ENCODE measurements around a stretch of chr9.

- PRO-cap, result no peak
These were observed 21.1 kb downstream of the RFK start for GRCh38 chr9:76373021-76373538.

GRCh38 chr9:76395392-76395847 lies 1.2 kb upstream of the RFK start:
- PRO-cap, result no peak

DNA sequence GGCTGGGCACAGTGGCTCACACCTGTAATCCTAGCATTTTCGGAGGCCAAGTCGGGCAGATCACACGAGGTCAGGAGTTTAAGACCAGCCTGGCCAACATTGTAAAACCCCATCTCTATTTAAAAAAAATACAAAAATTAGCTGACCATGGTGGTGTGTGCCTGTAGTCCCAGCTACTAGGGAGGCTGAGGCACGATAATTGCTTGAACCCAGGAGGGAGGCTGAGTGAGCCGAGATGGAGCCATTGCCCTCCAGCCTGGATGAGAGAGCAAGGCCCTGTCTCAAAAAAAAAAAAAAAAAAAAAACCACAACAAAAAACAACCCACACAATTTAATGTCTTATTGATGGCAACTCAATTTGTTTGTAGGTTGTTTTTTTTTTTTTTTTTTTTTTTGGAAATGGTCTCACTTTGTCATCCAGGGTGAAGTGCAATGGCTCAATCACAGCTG lies 27.1 kb upstream of the RFK start:
- PRO-cap, result unidirectional peak, plus-strand start at position 224 of the sequence

- PRO-cap, result no peak
These were observed 1.4 kb downstream of the GCNT1 start for GRCh38 chr9:76460550-76460671.

GRCh38 chr9:76571721-76572165 lies 112.8 kb downstream of the GCNT1 start:
- PRO-cap, result no peak

- PRO-cap, result no peak
These were observed 771 bp downstream of the PRUNE2 start for GRCh38 chr9:76905078-76905608.

DNA sequence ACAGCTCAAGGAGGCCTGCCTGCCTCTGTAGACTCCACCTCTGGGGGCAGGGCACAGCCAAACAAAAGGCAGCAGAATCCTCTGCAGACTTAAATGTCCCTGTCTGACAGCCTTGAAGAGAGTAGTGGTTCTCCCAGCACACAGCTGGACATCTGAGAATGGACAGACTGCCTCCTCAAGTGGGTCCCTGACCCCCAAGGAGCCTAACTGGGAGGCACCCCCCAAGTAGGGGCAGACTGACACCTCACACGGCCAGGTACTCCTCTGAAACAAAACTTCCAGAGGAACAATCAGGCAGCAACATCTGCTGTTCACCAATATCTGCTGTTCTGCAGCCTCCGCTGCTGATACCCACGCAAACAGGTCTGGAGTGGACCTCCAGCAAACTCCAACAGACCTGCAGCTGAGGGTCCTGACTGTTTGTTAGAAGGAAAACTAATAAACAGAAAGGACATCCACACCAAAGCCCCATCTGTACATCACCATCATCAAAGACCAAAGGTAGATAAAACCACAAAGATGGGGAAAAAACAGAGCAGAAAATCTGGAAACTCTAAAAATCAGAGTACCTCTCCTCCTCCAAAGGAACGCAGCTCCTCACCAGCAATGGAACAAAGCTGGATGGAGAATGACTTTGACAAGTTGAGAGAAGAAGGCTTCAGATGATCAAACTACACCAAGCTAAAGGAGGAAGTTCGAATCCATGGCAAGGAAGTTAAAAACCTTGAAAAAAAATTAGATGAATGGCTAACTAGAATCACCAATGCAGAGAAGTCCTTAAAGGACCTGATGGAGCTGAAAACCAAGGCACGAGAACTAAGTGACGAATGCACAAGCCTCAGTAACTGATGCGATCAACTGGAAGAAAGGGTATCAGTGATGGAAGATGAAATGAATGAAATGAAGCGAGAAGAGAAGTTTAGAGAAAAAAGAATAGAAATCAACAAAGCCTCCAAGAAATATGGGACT lies 231.8 kb downstream of the VPS13A start:
- PRO-cap, result no peak

GRCh38 chr9:77735137-77735967 lies 87.2 kb upstream of the GNA14 start:
- PRO-cap, result no peak

GRCh38 chr9:77858541-77859544 lies 172.8 kb downstream of the GNAQ start:
- PRO-cap, result no peak

DNA sequence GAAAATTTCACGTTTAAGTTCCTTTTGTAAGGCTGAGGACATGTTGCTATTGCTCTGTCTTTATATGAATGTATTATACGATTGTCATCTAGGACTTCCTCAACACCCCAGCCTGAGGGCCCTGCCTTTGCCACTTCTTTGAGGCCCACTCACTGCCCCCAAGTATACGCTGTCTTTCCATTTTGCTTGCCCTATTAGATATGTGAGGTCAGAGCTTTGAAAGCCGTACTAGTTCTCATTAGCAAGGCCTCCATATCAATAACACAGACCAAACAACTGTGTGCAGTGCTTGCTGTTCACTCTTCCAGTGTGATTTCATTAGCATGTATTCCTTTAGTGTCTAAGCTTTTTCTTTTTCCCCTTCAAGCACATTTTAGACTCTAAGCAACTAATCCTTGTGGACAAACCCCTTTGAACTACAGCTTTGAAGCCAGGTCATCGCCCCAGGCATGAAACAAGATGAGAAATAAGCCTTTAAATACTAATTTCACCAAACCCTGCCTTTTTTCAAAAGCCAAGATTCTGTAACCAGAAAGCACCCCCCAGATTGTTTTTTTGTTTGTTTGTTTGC lies 140.0 kb downstream of the GNAQ start:
- PRO-cap, result no peak

DNA sequence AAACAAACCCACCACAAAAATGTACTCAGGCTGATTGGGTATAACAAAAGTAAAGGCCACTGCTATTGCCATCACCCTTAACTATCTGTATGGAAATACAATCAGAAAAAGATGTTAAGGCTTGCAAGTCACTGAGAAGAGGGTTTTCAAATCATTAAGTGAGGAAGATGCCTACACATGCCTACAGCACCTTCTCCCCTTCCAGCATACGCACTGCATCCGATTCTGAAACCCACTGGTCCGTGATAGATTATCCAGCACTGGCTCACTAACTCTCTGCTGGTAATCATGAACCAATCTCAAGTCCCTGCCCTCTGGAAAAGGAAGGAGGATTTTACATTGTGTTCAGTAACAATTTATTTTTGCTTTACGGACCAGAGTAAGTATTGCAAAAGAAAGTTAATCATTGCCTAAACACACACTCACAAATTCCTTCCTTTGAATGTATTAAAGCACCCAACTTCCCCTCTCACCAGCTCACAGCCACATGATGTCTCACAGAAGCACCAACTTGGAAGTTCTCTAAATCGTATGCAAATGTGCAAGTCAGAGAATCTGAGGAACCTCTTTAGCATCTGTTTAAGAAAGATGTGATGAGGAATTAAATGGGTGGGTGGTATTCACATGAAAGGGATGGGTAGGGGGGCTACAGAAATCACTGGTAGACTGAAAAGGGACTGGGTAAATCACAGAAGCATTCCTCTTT lies 8.6 kb downstream of the GNAQ start:
- PRO-cap, result no peak

DNA sequence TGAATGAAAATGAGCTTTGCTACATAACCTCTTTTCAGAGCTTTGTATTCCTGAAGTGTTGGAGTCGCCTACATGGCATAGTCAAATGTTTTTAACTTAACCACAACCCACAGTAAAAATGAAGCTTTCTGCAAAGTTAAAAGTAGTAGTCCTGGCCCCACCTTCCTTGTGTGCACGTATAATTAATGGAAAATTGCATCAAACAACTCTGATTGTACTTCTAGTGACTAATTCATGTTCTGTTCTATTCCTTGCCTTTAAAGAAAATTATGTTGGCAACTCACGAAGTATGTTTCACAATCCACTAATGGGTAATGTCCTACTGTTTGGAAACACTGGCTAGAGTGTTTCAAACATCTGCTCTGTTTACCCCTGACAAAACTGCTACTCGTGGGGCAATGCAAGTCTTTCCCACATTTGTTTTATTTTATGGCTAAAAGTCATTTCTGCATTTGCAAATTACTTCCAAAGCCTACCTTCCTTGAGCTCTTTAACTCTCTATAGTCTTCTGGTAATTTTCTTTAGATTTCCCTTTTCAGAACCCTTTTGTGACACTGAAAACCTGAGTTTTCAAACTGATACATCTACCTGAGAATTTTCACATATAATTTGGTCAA lies 18.5 kb upstream of the PSAT1 start:
- PRO-cap, result no peak

- PRO-cap, result no peak
These were observed 1.2 kb downstream of the PSAT1 start for GRCh38 chr9:78297848-78298727.

DNA sequence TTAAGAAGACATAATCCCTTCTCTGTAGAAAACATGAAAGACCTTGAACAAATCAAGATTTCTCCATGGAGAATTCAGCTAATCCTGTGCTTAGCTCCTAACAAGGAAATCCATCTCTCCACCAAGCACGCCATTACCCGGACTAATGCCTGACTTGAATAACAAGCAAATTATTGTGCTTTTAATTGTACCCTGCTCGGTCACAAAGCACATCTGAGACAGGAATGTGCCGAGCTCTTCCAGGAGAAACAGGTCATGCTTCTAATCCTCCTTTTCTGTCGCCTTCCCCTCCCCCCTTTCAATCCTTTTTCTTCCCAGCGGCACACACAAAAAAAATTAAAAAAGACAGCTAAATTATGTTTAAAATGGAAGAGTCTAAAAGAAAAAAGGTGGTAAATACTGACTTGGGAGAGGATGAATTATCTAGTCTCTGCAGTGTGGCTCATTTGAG lies 141.4 kb downstream of the PSAT1 start:
- PRO-cap, result no peak

DNA sequence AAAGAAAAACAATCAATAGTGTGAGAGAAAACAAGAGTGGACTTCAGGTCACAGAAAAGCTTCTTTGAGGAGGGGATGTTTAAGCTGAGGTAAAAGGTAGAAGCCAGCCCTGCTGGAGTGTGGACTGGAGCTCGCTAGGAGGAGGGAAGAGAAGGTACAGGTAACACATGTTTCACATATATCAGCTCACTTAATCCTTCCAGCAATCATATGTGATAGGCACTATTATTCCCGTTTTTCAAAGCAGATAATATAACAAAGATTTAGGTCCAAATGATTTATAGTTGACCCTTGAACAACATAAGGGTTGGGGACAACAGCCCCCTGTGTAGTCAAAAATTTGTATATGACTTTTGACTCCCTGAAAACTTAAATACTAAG lies 341.5 kb downstream of the PSAT1 start:
- PRO-cap, result no peak

GRCh38 chr9:79601964-79602392 lies 30.2 kb downstream of the TLE4 start:
- PRO-cap, result no peak

DNA sequence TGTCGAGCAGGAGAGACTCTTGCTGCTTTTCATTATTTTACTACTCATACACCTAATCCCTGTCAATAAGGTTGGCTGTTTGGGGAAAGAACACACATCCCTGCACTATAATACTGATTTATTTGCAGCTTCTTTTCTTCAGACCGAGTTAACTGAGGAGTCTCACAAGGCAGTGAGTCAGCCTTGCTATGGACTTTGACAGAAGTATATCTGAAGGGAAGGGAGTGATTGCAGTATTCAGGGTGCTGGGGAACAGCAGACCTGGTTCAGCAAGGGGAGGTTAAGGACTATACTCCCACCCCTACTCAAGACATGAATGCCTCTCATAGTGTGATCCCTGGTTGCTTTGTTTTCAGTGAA lies 99.8 kb downstream of the TLE4 start:
- PRO-cap, result no peak

DNA sequence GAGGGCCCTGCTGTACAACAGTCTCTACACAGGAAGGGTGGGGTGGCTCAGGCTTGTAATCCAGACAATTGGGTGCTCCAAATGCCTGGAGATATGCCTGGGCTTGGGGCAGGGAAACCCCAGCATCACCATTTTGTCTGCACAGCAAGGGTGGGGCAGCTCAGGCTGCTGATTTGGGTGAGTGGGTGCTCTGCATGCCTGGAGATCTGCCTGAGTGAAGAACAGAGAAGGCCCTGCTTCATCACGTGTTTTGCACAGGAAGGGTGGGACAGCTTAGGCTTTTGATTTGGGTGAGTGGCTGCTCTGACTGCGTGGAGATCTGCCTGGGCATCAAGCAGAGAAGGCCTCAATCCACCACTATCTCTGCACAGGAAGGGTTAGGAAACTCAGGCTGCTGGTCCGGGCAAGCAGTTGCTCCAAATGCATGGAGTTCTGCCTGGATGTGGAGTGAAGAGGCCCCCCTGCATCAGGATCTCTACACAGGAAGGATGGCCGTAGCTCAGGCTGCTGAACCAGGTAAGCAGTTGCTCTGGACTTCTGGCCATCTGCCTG lies 660.1 kb downstream of the TLE4 start:
- PRO-cap, result unidirectional peak, plus-strand start at position 314 of the sequence

DNA sequence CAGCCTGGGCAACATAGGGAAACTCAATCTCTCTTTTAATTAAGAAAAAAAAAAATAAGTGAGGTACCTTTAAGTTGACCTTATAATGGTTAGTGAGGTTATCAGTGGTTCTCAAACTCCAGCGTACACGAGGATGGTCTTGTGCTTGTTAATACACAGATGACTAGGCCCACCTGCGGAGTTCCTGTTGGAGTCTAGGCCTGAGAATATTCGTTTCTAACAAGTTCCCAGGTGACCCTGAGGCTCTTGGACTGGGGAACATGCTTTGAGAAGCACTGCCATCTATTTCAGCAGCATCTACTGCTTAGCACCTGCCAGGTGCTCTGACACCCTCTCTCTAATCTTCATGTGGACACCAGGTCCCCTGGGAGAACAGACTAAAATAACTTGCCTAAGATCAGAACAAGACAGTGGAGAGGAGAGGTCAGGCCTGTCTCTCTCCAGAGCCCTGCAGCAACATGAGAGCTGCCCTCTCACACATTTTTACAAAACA lies 24.6 kb downstream of the TLE1 start:
- PRO-cap, result bidirectional peak, plus-strand start at position 410 of the sequence, minus-strand start at position 262 of the sequence

DNA sequence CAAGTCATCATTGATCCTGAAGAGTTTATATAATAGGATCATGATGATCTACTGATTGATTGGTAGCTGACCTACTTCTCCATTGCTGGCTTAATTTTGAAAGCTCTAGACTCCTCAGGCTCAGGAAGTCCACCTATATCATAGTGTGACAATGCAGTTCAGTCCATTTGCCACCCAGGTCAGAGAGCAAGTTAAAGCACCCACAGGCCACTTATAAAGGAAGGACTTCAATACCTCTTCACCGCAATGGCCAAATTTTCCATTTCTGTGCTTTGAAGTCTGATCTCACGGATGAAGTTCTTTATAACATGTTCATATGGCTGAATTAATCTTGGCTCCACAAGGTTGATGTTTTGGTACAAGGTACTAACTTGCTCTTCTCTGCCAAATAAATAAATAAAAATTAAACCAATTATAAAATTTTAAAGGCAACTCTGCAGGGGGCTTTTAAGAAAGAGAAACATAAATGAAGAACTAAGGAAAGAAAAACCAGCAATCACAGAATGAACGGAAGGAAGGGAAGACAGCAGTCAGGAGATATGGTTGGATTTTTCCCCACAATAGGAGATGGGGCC lies 37.3 kb downstream of the RASEF start:
- PRO-cap, result no peak